WTC11 (cell line): Measurements from ENCODE around the gene POU4F2.

DNA sequence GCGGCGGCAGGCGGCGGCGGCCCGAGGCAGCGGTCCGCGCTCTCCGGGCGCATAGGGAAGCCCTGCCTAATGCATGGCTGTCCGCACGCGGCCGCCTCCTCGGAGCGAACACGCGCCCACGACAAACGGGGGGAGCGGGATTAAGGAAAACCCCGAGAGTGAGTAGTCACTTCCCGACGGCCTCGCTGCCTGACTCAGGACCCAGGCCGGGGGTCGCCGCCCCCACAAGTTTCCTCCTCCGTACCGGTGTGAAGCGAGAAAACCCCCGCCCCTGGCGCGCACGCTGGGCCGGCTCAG, 346 bp downstream of the OTUD4 start:
- PRO-cap = no peak

GRCh38 chr4:145482562-145483479, 1.2 kb downstream of the SMAD1 start:
- PRO-cap = bidirectional peak, plus-strand start at chr4:145482811, minus-strand start at chr4:145482871

GRCh38 chr4:145881961-145882508, 56.6 kb downstream of the ZNF827 start:
- PRO-cap = no peak

GRCh38 chr4:145984628-145984984, 46.0 kb upstream of the ZNF827 start:
- PRO-cap = no peak

DNA sequence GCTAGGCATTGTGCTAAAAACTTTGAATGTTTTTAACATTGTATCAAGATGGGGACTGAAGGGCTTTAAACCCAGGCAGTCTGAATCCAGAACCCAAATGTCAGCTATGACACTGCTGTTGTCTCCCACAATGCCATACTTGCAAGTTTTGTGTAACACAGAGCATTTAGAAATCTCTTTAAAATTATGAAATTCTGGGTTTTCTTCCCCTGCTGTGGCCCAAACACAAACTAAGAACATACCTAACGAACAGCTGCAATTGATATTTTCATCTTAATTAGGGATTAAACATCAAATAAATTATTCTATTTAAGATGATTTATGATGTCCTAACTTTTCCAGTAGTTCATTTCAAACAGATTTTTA, 66.7 kb upstream of the LSM6 start:
- PRO-cap = no peak

- PRO-cap = no peak
Measured at GRCh38 chr4:146381300-146381961, 140.3 kb downstream of the SLC10A7 start.

GRCh38 chr4:146638426-146639475, at the start of gene POU4F2:
TSS of gene POU4F2 (plus strand) at chr4:146638893.
- PRO-cap = no peak

- PRO-cap = no peak
Measured at GRCh38 chr4:147231885-147232114, 249.1 kb upstream of the EDNRA start.

- PRO-cap = no peak
Measured at GRCh38 chr4:147636745-147637524, 19.7 kb downstream of the TMEM184C start.

- PRO-cap = no peak
Measured at GRCh38 chr4:147733537-147734531, 1.9 kb downstream of the ARHGAP10 start.

- PRO-cap = no peak
Measured at GRCh38 chr4:147866222-147867061, 134.6 kb downstream of the ARHGAP10 start.

DNA sequence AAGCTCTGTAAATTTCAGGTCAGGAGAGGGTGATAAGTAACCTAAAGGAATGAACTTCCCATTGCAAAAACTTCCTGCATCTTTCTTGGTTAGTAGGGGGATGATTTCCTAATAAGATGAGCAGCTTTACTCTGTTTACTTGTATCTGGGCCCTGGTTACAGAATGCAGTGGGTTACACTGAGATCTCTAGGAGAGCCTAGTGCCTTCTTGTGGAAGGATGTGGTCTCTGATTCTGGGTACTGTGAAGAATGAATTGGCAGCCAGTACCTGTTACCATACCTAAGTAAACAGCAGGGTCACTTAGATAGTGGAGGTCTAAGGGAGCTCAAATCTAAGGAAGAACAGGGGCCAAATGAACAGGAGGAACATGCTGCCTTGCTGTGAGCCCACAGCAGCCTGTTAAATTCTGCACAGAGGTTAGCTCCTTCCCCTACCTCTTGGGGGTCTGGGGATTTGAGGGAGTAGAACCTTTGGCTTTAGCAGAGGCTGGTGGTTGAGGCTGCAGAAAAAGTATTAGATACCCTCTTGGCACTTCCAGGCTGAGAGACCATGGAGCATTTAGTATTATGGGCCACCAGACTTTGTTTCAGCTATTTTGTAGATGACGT, 320.7 kb downstream of the ARHGAP10 start:
- PRO-cap = no peak

GRCh38 chr4:148322227-148323159, 119.7 kb downstream of the NR3C2 start:
- PRO-cap = no peak

GRCh38 chr4:148412012-148412523, 30.1 kb downstream of the NR3C2 start:
- PRO-cap = no peak

GRCh38 chr4:148422910-148423796, 19.1 kb downstream of the NR3C2 start:
- PRO-cap = no peak

DNA sequence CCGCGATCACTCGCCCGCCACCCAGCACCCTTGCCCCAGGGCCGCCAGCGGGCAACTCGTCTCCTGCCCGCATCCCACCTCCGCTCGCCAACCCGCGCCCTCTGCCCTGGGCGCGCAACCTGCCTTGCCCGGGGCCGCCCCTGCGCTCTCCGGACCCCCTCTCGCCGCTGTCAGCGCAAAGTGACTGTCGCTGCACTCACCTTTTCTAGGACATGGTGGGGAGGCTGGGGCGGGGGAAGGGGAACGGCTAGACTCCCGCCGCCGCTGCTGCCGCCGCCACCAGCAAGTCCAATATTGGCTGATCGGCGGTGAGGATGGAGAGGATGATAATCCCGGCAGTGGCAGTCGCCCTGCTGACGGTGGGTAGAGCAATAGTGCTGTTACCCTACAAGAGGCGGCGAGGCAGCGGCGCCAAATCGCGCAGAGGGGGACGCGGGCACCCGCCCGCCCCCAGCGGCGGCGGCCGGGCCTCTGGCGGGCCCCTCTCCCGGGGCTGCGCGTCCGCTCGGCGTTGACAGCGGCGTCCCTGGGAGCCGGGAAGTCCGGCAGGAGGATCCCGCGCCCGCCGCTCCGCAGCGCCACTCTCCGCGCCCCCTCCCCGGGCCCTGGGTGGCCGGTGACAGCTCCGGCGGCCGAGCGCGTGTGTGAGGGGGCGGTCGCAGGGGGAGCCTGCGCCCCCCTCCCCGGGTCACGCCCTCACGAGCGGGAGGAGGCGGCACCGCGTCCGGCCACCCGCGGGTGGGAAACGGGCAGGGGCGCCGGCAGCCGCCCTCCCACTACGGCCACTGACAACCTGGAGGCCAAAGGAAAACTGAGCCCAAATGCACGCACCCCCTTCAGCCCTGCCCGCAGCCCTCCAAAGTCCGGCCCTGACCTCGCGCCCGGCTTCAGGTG, 2.4 kb upstream of the NR3C2 start:
- PRO-cap = no peak

- PRO-cap = no peak
Measured at GRCh38 chr4:150343673-150344312, 238.2 kb upstream of the MAB21L2 start.

- PRO-cap = no peak
Measured at GRCh38 chr4:150575979-150576421, 6.0 kb upstream of the MAB21L2 start.

DNA sequence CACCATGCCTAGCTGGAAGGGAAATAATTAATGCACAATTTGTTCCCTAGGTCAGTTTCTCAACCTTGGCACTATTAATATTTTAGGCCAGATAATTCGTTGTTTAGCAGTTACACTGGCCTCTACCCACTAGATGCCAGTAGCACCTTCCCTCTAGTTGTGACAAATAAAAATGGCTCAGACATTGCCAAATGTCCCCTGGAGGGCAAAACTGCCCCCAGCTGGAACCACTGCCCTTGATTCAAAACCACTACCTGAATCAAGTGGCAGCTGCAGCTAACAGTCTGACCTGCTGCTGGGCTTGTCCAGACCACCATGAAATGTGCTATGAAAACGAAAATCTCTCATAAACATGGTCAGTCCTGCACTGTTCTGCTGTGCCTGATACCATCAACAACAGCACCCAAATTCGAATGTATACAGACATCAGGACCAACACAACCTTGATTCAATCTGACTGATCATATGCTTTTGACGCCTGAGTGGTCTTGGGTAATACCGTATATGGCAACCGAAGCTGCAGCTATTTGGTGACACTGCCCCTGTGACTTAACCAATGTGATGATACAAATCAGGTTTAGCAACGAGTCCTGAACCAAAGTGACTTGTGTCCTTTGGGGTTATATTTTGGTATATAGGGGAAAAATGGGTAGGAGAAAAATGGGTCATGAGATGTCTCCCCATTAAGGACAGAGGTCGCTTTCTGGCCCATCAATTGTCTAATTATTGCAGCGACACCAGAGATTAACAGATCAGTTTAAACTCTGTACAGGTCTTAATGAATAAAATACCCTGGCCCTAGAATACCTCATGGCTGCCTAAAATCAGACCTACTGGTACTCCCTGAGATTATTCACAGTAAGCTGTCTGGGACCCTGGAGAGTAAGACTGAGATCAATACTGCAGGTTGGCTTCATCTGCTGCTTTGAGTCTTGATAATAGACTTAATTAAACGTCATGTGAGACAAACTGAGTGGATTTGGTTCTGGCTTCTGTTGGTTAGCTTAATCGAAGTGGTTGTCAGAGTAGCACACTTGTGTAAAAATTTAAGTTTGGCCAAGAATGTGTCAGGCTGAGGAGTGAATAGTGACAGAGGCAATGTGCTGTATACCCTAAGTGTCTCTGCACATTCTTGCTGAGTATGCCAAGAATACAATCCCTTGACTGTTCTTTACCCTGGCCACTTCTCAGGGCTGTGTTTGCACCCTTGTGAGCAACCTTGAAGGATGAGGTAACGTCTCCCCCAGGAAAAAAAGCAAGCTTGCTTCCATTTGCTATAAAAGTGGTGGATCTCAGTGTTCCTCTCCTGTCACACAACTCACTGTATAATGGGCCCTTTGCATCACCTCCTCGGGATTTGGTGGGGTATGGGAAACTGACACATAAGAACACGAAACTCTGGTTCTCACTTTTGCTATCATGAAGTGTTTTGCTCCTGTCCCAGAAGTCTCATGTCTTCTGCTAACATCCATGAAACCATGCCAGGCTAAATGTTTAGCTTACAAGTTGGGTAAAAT, 14.6 kb downstream of the RPS3A start:
- PRO-cap = no peak

DNA sequence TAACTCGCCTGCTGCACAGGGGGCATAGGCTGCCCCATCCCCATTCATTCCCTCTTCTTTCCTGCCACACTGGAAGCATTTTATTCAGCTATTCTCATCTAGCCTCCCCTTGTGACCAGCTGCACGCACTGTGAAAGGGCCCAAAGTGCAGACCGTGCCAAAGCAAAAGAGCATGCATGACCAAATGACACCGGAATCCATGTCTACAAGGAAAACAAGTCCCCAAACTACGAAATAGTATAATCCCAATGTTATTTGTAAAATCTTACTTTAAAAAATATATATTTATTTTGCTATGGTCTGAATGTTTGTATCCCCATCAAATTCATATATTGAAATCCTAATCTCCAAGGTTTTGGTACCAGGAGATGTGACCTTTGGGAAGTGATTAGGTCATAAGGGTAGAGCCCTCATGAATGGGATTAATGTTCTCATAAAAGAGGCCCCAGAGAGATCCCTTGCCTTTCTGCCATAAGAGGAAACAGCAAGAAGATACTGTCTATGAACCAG, 77.3 kb upstream of the PRSS48 start:
- PRO-cap = no peak